ENCODE measurements around a stretch of chr1.

DNA sequence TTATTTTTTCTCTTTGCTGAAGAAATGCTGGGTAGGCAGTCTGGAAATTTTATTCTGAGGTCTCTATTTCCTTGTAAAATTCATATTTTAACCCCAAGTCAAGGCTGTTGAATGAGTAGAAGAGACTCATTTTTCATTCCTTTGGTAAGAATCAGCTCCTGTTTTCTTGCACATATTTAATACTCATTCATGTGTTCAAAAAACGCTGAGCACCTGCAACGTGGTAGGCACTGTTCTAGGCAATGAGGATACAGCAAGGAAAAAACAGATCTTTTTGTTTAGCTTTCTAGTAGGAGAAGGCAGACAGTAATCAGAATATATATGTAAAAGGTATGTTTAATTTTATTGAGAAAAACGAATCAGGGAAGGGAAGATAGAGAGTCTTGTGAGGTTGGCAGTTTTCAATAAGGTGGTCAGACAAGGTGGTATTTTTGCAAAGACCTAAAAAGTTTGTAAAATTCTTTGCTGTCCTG is 1.6 kb downstream of the PRKAA2 start:
- PRO-cap = no peak
- RAMPAGE, long total RNA, 4 experiments = no peak in any of the 4 experiments

- PRO-cap = no peak
- RAMPAGE, long total RNA, 4 experiments = no peak in any of the 4 experiments
These were observed 405 bp downstream of the FYB2 start for GRCh38 chr1:56818788-56819209.

- PRO-cap = no peak
- RAMPAGE, long total RNA, 4 experiments = no peak in any of the 4 experiments
These were observed 1.4 kb downstream of the C8A start for GRCh38 chr1:56855966-56856462.

DNA sequence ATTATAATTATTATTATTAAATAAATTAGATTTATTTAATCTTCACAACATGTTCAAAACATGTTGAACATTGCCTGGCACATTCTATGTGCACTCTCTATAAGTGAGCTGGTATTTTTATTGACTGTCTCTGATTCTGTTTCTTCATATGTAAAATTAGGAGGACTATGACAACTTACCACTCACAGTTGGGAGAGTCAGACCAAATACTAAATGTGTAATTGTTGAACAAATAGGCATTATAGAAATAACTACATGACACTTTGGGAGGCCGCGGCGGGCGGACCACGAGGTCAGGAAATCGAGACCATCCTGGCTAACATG is 951 bp upstream of the C8B start:
- PRO-cap = unidirectional peak, plus-strand start at position 271 of the sequence
- RAMPAGE, long total RNA, 4 experiments = no peak in any of the 4 experiments

DNA sequence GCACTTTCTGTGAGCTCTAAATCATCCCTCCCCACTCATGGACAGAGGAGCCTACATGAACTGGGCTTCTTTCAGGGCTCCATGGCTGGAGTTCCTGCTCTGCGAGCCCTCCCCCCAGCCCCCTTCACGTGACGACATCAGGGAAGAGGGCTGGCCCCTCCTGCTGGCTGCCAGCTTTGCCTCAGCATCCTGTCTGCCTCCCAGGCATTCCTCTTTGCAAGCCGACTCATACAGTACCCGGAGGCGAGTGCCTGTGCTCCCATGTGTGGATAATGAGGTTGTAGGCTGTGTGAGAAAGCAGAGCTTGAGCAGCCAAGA is 113.8 kb downstream of the OMA1 start:
- PRO-cap = no peak
- RAMPAGE, long total RNA, 4 experiments = no peak in any of the 4 experiments

- PRO-cap = bidirectional peak, plus-strand start at chr1:58572904, minus-strand start at chr1:58572588
- RAMPAGE, long total RNA, 4 experiments = no peak in any of the 4 experiments
These were observed 4.3 kb downstream of the TACSTD2 start for GRCh38 chr1:58572723-58573080.

- PRO-cap = no peak
- RAMPAGE, long total RNA, 4 experiments = no peak in any of the 4 experiments
These were observed 9.2 kb upstream of the TACSTD2 start for GRCh38 chr1:58586231-58586654.

- PRO-cap = no peak
- RAMPAGE, long total RNA, 4 experiments = no peak in any of the 4 experiments
These were observed 43.9 kb downstream of the MYSM1 start for GRCh38 chr1:58655769-58656546.

DNA sequence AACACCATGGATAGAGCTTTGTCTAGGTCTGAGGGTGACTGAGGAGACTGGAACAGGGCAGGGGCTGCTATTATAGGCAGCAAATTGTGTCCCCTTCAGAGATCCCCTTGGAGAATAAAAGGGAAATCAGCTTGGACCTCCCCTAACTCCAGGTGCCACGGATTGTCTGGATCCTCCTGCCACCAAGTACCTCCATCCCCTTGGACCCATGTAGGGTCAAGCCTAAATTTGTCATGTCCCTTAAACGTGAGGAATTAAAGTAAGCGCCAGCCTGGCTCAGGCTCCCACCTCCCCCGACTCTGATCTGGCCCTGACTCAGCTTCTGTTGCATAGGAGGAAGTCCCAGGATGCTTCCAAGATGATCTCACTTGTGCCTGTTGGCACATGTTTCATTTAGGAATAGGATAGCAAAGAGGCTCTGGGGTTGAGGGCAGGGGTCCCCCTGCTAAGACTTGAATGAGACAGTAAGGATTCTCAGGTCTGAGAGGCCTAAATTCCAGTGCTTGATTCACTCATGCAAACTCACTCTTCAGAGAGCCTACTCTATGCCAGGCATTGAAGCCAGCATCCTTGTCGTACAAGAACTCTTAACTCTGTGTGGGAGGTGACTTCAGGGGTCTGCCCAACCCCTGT is 231.9 kb upstream of the JUN start:
- PRO-cap = unidirectional peak, minus-strand start at position 301 of the sequence
- RAMPAGE, long total RNA, 4 experiments = no peak in any of the 4 experiments

- PRO-cap = no peak
- RAMPAGE, long total RNA, 4 experiments = no peak in any of the 4 experiments
These were observed 158.4 kb upstream of the FGGY start for GRCh38 chr1:59138369-59138950.

- PRO-cap = no peak
- RAMPAGE, long total RNA, 4 experiments = no peak in any of the 4 experiments
These were observed 157.5 kb upstream of the FGGY start for GRCh38 chr1:59139394-59139862.

GRCh38 chr1:59316100-59316500 is 19.2 kb downstream of the FGGY start:
- PRO-cap = unidirectional peak, plus-strand start at chr1:59316338
- RAMPAGE, long total RNA, 4 experiments = no peak in any of the 4 experiments

- PRO-cap = no peak
- RAMPAGE, long total RNA, 4 experiments = no peak in any of the 4 experiments
These were observed 19.7 kb downstream of the FGGY start for GRCh38 chr1:59316501-59317024.

GRCh38 chr1:59370029-59370454 is 73.1 kb downstream of the FGGY start:
- PRO-cap = no peak
- RAMPAGE, long total RNA, 4 experiments = no peak in any of the 4 experiments

DNA sequence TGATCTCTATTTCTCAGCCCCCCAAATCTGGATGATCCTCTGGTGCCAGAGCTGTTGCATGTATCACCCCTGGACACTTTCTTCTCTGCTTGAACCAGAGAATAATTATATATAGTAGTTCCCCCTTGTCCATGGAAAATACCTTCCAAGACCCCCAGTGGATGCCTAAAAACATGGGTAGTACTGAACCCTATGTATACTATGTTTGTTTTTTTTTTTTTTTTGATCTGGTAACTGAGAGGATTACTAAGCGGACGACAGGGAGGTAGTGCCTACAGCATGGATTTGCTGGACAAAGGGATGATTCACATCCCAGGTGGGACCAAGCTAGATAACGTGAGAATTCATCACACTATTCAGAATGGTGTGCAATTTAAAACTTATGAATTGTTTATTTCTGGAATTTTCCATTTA is 202.2 kb downstream of the FGGY start:
- PRO-cap = no peak
- RAMPAGE, long total RNA, 4 experiments = no peak in any of the 4 experiments

- PRO-cap = no peak
- RAMPAGE, long total RNA, 4 experiments = no peak in any of the 4 experiments
These were observed 203.0 kb downstream of the FGGY start for GRCh38 chr1:59499977-59500239.

DNA sequence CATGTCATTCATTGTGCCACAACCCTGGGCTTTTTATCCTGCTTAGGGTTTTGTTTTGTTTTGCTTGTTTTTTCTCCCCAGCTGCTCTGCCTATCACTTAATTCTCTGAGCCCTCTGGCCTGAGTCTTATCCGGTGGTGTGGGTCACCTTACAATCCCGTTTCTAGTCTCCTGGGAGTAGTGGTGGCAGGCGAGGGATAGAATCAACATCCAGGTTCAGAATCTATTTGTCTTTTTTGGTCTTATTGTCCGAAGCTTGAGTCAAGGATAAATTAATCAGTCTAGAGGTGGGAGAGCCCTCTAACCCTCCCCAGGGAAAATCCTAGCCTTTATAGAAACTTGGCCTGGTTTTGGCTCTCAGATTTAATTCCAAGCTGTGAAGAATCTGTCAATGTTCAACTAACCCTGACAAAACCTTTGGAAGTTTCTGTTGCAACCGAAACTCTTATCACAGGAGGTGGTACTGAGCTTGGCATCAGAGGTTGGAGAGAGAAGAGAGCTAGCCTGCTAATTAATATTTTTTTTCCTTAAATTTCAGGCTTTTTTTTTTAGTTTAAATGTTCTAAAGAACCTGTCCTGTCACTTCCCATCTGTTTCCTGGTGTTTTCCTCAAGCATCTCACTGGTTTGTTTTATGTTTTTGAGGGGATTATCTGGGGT is 246.4 kb downstream of the FGGY start:
- PRO-cap = no peak
- RAMPAGE, long total RNA, 4 experiments = no peak in any of the 4 experiments

DNA sequence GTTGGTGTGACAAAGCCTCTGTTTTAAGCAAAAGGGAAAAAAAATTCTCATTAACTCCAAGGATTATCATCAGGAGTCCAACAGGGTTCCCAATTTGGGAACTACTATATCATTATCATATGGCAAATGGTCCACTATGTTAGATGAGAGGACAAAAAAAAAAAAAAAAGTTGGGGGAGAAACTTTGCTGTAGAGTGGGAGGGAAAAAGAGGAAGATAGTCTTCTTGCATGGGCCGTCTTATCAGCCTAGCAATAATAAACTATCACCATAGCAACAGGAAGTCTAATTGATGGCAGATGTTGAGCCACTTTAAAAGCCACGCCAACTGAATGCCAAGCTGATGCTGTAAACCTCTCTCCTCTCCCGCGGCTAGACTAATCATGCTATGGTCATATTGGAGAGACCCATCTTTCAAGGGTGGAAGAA is 122.3 kb upstream of the HOOK1 start:
- PRO-cap = no peak
- RAMPAGE, long total RNA, 4 experiments = no peak in any of the 4 experiments

DNA sequence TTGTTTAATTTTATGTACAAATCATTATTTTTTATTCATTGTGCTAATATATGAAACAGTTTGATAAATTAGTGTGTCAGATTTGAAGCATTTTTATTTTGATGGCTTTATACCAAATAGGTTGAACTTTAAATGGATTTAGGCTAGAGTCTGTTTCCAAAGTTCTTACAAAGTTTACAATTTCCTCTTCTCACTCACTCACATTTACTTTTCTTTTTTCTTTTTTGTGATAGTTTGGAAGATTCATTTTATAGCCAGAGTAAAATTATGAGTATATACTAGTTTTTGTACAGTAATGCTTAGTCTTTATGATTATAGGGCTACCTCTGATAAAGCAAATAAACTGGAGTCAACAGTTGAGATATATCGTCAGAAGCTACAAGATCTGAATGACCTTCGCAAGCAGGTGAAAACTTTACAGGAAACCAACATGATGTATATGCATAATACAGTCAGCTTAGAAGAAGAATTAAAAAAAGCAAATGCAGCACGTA is 33.3 kb downstream of the HOOK1 start:
- PRO-cap = no peak
- RAMPAGE, long total RNA, 4 experiments = start-site peak on the plus strand in 1 of 4 experiments, centred at position 426 of the sequence, 52 reads per replicate

DNA sequence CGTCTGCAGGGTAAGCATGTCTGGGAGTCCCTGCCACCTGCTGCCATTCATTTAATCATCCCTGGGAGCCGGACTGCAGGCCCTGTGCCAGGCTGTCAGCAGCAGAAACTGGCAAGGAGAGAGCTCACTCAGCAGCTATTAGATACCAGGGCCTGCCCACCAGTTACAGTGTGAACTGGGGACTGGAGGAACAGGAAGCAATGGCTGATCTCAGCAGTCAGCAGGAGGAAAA is 75.7 kb upstream of the C1orf87 start:
- PRO-cap = no peak
- RAMPAGE, long total RNA, 4 experiments = no peak in any of the 4 experiments